SJSA1 (cell line): ENCODE results near the gene ADARB2.

DNA sequence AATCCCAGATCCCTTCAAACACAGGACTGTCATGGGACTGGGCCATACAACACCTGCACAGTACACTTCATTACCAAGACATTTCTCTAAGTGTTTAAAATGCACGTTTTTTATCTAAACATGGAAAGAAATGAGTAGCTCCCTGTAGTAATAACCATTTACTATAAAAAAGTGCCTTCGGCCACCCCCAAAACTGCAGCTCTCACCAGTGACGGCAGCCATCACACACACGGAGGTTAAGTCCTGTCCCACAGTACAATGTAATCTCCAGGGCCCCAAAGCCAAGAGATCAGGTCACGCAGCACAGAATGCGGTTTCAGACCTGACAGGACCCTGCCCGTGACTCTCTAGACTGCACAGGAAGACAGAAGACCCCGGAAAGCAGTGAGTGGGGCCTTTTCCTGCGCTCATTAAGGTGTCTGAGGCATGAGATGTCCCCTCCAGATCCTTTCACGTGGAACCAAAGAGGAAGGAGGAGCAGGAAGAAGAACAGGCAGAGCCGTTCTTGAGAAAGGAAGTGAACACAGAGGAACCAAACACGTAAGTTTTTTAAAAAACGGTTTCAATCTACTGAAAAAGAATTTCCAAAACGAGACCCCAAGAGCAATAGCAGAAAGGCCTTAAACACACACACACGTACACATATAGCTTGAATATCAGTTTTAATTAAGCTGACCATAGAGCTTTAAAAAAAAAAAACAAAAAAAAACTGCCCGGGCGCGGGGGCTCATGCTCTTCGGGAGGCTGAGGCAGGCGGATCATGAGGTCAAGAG is 125.7 kb downstream of the ZMYND11 start:
- RAMPAGE, long total RNA = no peak

- RAMPAGE, long total RNA = no peak
These were observed 179.2 kb downstream of the ZMYND11 start for GRCh38 chr10:314417-314928.

DNA sequence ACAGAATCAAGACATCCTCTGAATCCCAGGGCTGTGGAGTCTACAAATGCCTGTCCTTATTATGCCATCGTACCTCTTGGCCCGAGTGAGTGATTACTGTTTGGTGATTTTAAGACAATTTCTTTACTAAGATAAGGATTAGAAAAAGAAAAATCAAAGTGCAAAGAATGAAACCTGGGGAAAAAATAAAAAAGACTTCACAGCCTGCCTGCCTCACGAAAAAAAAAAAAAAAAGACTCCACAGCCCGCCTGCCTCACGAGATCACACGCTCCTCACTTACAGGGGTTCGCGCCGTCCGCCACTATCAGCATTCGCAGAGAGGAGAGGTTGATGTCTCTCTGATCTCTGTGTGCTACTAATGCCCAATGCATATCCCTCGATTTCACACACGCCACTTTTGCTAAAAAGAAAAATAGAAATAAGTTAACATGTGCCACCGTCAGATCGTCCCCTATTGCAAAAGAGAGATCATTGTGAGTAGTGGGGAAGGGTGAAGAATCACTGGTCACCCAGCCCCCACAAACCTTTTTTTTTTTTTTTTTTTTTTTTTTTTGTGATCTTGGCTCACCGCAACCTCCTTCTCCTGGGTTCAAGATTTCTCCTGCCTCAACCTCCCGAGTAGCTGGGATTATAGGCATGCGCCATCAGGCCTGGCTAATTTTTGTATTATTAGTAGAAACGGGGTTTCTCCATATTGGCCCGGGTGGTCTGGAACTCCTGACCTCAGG is 248.7 kb downstream of the ZMYND11 start:
- RAMPAGE, long total RNA = no peak

DNA sequence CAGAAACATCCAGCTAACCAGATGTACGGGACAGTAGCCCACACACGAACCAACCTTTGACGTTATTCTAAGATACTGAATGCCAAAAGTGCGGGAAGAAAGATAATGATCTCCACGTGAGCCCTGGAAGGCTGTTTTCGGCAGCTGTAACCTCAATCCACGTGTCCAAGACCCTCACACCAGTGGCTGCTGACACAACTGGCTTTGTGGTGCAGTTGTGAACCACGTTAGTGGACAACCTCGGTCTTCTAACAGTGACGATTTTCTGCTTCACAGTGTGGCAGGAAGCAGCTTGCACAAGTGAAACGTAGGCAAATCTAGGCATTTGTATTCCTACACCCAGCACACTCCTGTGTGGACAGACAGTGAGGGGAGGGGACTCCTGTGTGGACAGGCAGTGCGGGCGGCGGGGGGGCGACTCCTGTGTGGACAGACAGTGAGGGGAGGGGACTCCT is 251.9 kb downstream of the ZMYND11 start:
- RAMPAGE, long total RNA = no peak

- RAMPAGE, long total RNA = no peak
These were observed 205.0 kb downstream of the DIP2C start for GRCh38 chr10:484406-484954.

GRCh38 chr10:584349-584877 is 105.1 kb downstream of the DIP2C start:
- RAMPAGE, long total RNA = no peak

DNA sequence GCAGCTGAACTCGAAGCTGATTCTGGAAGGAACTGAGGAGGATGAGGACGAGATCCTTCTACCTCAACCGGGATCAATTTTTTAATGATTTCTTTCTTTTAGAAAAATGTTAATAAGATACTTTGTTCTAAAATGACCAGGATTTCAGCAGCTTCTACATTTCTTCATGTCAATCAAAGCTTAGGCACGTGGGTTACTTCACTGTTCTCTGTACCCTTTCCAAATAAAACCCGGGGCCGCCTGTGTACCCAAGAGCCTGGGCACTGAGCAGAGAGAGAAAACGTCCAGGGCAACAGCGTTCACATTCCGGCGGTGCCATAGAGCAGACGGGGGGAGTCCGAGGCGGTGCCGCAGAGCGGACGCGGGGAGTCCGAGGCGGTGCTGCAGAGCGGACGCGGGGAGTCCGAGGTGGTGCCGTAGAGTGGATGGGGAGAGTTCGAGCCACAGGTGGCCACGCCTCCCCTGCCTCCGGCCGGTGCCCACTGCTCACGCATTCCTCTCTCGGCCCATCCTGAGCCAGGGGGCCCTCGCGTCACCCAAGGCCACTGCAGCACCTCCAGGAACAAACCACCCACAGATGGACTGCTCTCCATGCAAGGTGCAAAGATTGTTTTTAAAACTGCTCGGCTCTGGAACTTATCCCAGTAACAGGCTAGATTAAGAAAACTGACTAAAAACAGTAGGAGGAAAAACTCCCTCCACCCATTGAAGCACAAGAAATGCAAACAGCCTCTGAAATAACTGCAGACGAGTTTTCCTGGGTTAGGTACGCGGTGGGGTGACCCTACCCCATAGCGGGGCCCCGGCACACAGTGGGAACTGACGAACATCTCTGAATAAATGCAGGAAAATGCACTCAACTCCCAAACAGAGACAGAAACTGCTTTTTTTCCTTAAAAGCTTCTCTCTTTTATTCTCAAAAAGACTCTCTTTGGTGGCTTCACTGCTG is 56.1 kb downstream of the DIP2C start:
- RAMPAGE, long total RNA = no peak

- RAMPAGE, long total RNA = no peak
These were observed 43.9 kb downstream of the DIP2C start for GRCh38 chr10:645487-645990.

GRCh38 chr10:693307-694044 is 4.0 kb upstream of the DIP2C start:
- RAMPAGE, long total RNA = no peak

GRCh38 chr10:924288-925003 is 7.1 kb downstream of the LARP4B start:
- RAMPAGE, long total RNA = no peak

DNA sequence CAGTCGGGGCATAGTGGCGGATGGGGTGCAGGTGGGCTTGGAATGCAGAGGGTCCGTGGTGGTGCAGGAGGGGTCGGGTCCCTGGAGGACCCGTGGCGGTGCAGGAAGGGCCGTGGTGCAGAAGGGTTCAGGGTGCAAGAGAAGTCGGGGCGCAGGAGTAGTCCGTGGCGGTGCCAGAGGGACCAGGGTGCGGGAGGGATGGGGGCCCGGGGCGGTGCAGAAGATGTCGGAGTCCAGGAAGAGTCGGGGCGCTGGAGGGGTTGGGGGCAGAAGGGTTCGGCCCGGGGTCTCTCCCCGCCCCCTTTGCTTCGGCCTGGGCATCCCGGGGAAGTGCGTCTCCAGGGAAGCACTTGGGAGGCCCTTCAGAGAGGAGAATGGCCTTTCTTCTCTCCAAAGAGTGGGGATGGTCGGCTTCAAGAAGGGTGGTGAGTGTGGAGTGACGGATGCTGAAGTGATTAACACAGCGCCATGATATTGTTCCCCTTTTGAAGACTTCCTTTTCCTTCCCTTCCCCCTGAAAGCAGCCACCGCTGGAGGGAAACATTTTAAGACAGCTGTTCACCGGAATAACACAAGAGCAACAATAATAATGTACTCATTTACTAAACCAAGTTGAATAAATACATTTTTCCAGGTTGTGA is 1.0 kb downstream of the WDR37 start:
- RAMPAGE, long total RNA = no peak

GRCh38 chr10:1063989-1064475 is 7.8 kb downstream of the WDR37 start:
- RAMPAGE, long total RNA = no peak

GRCh38 chr10:1488857-1489655 is 248.3 kb downstream of the ADARB2 start:
- RAMPAGE, long total RNA = no peak

- RAMPAGE, long total RNA = no peak
These were observed at the start of gene ADARB2 for GRCh38 chr10:1737115-1738168. ADARB2 (minus strand) TSS chr10:1737525.

- RAMPAGE, long total RNA = no peak
These were observed 2.7 kb downstream of the PFKP start for GRCh38 chr10:3070139-3070434.

GRCh38 chr10:3106912-3108201 is 40.0 kb downstream of the PFKP start:
- RAMPAGE, long total RNA = no peak

- RAMPAGE, long total RNA = no peak
These were observed 52.5 kb downstream of the PFKP start for GRCh38 chr10:3119696-3120323.

DNA sequence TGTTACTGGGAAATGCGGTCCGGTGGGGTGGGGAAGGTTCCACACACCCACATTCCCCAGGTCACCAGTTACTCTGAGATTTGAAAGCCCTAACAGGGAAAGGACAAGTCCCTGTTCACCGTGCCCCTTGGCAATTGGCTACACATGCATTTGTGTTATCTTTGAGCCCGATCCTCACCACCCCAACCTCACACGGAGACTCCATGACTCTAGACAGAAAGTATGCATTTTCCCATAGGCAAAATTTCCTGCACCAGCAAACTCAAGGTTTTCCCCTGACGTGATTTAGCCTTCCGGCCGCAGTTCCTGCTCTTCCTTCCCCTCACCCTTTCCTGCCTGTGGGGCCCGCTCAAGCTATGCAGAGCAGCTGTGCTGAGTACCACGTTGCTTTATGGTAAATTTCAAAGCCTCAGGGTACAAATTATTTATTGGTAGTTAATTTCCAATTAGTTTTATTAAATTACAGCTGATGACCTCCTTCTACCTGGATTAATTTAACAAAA is 282.8 kb upstream of the PITRM1 start:
- RAMPAGE, long total RNA = no peak

DNA sequence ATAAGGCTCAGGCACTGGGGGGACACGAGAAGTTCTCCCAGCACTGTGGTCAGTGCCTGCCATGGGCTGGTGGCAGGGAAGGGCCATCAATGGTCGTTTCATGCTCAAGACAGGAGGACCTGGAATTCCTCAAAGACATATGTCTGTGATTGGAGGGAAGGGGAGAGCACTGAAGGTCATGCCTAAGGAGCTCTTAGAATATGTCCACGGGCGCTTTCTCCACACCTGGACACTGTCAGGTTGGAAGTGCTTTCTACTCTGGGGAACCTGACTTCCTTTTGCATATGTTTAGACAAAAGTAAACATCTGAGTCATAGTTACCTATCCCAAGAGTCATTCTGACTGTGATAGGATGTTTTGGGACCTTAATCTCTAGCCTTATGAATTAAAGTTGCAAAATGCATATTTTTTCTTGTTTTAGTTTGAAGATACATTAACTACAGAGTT is 251.8 kb downstream of the KLF6 start:
- RAMPAGE, long total RNA = no peak

DNA sequence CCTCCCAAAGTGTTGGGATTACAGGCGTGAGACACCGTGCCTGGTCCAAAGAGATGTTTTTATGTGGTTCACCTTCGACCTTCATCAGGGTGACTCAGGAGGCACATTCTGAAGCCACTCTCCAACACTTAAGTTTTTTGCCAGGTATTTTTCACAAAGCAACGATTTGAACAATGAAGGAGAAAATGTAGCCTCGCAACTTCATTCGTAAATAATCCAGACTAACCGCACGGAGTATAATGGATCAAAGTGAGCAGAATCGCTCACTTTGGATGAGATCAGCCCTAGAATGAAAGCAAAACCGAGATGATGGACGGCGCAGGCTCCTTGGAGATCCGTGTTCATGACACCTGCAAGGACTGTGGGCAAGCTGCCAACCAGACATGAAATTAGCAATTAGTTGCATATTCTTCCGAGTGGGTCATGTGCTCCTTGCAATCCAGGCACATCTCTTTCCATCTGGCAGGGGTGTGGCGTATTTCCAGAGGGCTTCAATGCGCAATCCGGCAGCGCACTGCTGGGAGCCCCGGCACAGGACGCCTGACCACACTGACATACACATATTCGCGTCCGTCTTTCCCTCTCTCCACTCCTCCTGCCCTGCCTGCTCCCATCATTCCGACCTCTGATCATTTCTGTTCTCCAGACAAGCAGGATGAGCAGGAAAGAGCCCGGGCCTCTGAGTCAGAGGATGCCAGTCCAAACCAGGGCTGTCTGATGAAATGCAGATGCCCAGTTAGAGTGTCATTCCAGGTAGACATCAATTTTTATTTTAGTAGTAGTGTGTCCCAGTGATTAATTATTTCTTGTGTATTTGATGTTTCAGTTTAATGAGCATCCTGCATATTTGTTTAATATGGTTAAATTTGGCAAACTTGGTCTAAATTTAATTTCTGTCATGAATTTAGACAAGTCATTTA is 148.4 kb downstream of the KLF6 start:
- RAMPAGE, long total RNA = no peak